Mesangial cell (primary cell): ENCODE measurements around a stretch of chr3.

- RAMPAGE, long total RNA: no peak
Measured at GRCh38 chr3:127456158-127456937, 134.2 kb downstream of the TPRA1 start.

DNA sequence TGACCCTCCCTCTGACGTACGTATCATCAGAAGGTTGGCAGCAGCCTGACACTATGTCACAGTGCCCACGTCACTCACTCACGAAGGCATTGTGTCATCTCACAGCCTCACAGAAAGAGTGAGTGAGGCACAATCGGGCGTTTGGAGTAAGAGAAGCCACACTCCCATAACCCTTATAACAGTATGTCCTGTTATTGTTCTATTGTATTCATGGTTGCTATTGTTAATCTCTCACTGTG is 65.0 kb downstream of the TPRA1 start:
- RAMPAGE, long total RNA: no peak

DNA sequence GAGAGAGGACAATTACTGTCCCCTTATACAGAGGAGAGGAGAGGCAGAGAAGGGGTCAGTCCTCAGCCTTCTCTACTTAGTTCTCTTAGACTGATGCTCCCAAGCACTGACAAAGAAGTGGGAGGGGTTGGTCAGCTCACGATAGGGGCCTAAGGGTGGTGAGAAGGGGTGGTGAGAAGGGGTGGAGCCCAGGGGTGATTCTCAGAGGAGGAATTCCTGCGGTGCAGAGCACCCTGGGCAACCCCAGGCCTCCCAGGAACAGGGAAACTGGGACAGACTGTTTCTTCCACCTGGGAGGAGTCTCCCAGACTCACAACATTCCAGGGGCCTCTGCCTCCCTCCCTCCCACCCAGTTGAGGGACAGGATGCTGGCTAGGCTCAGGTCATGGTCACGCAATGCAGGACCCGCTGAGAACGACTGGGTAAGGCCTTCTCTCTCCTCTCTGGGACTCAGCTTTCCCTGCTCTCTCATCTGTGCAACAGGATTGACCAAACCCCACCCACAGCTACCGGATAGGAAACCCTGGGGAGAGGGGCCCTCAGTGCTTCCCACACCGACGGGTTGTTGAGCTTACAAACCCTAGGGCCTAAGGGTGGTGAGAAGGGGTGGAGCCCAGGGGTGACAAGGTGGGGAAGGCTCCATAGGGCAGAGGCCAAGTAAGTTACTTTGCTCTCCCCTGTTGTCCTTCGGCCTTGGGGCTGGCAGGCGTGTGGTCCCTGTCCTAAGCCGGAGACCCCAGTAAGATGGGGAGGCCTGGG is 1.5 kb downstream of the TPRA1 start:
- RAMPAGE, long total RNA: no peak

DNA sequence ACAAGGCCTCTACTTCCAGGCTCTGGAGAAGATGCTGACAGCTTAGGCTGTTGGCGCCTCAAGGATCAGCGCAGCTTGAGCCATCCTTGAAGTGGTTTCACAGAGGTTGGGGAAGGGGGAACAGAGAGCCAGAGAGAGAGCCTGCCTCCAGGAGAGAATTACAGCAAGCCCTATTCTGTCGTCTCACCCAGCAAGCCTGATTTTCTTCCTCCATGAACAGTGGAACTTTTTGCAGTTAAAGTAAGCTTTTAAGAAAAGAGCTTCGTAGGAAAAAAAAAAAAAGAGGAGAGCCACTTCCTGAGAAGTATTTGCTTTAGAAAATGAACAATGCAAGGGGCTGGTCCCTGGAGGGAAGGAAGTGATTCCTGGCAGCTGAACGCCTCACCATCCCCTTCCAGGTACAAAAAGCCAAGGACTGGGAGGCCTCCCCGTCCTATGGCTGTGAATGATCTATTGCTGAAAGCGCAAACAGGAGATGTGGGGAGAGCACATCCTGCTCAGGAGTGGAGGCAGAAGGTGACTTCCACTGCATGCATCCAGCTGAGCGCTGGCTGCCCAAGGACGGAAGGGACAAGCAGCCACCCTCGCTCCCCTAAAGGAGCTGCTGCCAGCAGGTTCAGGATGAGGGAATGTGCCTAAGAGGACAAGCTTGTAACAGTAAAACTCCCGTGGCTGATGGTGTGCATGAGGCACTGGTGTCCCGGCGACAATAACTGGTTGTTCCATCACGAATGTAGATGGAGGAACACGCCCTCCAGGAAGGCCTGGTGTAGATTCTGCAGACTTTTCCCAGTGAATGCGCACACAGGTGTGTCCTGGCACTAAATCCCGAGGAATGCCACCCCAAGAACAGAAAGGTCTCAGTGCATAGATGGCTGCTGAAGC is 41.3 kb downstream of the ABTB1 start:
- RAMPAGE, long total RNA: no peak

DNA sequence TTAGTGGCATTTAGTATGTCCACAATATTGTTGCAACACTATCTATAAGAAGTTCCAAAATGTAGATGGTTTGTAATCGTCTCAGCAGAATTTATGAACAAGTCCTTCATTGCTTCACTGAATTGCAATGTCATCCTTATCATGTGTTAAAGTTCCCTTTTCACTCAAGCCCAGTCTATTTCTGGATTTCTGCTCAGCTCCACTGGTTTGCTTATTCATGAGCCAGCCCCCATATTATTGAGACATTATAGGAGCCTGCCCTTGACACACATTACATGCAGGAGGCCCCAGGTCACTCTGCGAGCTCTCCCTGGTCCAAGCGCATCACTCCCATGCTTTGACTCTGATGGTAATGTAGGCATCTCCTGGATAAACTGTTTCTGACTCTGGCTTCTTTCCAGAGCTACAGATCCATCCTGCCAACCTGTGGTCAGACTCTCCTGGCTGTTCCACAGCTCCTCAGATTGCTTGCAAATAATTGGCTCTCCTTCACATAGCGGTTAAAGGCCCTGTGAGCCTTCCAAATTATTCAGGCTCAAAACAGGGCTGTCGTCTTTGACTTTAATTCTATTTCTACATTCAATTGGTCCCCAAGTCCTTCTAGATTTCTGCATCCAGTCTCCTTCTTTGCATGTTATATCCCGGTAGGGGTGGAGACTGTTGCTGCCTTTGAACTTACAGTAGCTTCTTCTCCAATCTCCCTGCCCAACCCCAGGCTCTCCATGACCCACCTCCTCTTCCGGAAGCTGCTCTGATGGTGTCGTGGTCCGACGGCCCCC is 57.0 kb downstream of the ABTB1 start:
- RAMPAGE, long total RNA: no peak

DNA sequence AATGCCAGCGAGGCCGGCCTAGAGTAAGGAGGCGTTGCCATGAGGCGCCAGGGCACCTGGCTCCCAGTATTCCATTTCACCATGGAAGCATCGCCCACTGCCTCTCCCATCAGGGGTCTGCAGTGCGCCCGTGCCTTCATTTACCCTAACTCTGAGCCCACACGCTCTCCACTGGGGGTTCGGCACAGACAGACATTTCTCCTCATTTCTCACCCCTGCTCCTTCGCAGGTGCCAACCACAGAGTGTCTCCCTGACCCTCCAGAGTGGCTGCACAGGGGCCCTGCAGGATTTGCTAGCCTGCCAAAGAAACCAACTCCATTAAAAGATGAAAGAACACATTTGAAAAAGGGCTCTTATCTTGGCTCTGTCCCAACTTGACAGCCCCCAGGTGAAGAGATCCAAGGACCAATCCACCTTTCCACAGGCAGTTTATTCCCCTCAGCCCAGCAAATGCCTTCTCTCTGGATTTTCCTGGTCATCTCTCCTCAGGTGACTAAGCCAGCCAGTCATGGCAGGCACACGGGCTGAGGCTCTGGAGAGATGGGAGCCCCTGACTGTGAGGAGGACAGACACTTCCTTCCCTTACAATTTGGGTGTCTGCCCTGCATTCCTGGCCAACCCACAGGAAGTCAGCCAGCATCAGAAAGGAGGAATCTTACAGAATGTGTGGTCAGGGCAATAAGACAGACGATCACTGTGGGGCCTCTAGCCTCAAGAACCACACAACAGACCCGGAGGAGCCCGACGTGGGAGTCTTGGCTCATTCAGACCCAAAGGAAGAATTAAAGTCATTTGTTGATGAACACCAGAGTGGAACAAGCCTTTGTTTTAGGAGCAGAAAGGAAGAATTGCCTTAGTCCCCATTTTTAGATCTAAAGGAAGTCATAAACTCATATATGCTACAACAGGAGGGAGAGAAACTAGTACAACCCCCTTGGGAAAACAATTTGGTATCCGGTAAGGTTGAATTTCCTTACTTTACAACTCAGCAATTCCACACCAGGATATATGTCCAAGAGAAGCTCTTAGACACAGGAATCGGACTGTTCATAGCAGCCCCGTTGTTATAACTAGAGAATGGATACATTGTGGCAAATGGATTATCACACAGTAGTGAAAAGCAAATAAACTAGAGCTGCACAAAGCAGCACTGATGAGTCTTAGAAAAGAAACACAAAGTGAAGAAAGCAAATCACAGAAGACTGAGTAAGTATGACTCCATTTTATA is 62.0 kb downstream of the ABTB1 start:
- RAMPAGE, long total RNA: no peak

DNA sequence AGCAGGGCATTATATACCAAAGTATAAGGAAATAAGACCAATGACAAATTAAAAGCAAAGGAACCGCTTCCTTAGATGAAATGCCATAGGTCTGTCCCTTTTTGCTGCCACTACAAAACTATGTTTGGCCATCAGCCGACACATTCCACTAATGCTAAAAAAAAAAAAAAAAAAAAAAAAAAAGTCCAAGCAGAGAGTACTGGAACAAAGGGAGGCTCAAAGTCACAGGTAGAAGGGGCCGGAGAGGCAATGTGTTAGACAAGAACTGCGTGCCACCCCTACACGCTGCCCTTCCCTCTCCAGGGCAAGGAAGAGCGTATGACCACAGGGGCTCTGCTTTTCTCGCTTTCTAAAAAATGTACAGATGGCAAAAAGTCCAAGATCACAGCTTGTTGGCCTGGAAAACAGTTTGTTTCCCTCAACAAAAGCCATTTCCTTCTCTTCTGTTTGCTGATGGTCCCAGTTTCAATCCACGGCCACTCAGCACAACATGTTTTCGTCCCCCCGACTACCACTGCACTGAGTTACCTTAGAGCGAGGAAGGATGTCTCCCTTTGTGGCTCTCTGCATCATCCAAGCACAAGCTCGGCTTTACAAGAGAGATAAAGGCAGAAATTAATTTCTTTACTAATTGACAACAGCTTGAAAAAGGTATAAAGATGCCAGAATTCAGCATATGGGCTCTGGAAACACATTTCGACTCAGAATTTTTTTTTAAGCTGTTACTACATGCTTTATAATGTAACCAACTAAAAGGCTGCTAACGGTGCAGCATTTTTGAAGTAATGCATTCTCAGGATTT is 70.9 kb downstream of the ABTB1 start:
- RAMPAGE, long total RNA: no peak

DNA sequence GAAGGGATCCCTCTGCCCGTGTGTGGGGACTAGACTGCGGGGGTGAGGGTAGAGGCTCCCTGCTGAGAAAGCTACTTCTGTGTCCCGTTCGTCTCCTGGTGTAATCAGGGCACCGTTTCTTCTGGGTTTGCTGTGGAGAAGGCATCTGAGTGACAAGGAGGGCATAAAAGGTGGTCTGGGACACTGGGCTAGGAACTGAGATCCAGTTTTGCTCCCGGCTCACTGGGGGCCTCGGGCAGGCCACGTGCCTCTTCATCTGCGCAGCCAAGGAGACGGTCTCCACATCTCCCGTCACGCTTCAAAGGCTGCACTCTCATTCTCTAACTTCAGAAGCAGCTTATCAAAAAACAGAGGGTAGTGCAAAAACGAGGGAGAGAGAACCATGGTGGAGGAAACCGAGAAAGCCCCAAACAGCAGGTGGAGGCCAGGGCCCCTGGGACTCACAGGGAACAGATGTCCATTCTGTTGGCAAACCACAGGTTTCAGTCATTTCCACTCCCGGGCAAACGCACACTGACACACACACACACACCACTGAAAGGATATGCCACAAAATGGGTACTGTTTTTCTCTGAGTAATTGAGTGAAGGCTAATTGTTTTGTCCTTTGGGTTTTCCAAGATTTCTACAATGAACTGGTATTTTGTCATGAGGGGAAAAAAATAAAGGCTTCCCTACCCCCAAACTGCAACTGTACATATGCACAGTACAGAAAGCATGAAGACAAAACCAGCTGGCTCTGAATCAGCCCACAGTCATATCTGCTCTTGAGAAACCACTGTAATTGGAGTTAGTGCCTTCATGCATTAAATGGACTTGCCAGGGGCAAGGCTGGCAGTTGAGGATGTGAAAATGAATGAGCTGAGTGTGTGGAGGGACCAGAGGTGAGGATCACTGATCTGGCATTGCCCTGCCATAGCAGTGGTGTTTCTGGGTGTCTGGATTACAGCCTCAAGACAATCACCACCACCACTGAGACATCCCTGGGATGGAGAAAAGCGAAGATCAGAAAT is 71.9 kb downstream of the MGLL start:
- RAMPAGE, long total RNA: no peak

DNA sequence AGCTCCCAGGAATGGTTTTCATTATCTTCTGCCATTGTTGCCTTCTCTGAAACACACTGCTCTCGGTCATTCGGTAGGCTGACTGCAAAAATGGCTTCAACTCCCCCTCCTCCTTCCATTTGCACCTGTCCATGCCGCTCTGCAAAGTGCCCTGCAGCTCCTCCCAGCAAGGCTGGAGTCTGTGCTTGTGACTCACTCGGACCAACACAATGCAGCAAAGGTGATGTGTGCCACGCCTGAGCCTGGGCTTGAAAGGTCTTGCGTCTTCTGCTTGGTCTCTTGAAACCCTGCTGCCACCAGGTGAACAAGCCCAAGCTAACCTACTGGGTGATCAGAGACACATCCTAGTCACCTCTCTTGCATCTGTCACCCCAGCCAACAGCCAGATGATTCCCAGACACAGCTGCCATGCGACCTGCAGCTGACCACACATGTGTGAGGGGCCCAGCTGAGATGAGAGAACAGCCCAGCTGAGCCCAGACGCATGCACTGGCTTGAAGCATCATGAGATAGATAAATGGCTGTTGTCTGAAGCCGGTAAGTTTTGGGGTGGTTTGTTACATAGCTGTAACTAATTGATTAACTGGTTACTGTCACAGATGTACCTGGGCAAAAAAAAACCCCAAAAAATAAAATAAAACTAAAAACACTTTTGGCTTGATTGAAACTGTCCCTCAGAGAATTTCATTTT is 71.0 kb downstream of the MGLL start:
- RAMPAGE, long total RNA: no peak

GRCh38 chr3:127773791-127774354 is 48.4 kb downstream of the MGLL start:
- RAMPAGE, long total RNA: no peak

DNA sequence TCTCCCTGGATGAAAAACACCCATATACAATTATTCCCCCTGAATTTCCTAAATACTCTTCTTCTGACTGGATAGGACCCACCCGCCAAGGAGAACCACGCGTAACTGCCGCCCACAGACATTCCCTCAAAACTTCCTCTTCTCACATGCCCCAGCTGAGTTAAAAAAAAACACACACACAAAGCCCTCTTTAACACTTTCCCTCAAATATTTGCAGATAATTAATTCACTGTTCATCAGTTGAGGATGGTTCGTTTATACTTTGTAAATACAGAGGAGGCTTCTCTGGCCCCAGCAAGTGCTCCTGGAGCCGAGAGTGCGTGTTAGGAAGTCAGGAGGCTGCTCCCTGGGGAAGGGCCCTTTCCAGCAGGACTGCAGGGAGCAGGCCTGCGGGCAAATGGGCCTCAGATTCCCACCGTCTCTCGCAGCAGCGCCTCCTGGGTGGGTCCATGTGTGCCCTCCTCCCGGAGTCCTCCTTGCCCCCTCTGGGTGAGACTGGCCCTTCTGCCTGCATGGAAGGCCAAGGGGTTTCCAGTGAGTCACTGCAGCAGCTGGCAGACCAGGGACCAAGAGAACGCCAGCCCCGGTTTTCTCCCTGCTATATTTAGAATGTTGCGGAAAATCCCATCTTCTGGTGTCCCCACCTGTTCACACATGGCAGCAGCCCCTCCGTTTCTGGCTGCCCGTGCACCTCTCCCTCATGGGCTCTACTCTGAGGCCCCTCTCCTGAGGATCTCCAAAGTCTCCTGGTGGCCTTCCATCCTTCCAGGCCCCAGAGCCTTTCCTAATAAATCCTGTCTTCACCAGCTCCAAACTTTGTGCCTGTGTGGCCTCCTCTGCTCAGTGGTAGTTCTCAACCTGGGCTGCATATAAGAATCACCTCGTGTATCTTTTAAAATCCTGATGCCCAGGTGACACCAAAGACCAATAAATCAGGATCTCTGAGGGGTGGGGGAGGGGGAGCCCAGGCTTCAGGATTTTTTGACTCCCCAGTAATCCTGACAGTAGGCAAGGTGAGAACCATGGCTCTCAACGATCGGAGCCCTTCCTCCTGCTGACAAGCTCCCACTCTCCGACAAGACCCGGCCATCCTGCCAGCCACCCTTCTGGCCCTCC is 46.5 kb downstream of the MGLL start:
- RAMPAGE, long total RNA: no peak

DNA sequence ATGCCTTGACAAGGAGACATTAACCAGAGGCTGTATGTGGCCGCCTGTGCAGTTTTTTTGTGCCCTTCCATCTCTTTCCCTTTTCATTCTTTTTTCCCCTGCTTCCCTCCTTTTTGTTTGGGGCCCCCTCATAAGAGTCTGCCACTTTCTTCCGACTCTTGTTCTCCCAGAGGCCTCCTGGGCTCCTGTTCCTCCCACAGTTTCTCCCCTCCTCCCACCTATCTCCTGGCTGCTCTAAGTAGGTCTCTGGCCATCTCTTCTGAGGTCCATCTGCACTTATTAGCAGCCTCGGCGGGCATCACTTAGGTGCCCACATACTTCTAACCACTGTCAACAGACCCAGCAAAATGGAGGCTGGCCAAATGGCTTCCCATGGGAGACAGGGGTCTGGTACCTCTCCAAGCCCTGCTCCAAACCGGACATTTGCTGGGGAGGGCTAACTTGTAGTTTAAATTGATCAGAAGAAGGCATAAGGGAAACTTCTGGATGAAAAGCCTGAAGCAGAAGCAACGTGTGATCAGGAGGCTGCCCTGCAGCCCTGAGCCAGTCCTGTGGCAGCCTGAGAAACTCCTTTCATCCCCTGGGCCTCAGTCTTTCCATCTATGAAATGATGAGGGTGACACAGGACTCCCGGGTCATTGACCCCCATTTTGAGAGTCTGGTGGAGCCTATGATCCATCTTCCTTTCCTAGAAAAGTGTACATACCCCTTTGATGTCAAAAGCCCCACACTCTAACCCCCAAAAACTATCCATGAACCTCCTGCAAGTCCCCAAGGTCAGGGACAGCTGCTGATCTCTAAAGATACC is 9.0 kb downstream of the MGLL start:
- RAMPAGE, long total RNA: no peak

GRCh38 chr3:128035959-128036487 is 16.2 kb upstream of the SEC61A1 start:
- RAMPAGE, long total RNA: no peak

DNA sequence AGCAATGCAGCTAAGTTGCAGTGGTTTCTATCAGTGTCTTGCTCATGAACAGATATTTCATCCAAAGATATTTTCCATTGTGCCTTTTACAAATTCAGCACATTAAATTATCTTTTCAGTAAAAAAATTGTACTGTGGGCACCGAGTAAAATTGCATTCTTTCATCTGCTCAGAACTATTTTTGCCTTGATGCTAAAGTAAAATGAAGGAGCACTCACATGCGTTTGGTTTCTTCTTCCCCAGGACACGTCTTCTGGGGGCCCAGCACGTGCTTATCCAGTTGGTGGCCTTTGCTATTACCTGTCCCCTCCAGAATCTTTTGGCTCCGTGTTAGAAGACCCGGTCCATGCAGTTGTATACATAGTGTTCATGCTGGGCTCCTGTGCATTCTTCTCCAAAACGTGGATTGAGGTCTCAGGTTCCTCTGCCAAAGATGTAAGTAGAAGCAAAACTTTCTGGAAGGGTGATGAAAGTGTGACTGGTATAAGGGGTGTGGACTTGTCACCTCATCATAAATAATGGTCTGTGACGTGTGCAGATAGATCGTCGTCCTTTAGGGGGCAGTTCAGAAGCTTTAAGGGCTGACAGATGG is 15.0 kb downstream of the SEC61A1 start:
- RAMPAGE, long total RNA: no peak

DNA sequence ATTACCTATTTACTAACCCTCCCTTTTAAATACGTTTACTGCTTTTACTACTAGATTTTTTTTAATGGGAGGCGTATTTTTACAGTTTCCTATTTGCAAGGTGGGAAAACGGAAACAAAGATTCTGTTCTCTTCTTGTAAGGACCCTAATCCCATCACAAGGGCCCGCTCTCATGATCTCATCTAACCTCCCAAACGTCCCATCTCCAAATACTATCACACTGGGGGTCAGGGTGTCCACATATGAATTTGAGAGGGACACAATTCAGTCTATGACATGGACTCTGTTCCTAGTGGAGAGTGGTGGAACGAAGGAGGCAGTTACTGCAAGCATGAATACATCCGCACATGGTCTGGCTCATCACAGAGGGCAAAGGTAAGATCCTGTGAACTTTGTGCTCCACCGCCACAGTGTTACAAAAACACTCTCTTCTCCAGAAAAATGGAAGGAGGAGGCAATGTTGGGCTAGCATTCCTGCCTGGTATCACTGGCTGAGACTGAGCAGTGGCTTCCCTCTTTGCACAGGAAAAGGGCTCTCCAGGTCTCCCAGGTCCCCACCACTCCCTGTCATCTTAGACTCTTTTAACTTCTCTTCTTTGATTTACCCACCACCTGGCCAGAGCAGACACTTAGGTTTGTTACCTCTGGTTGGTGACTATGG is 1.6 kb upstream of the EEFSEC start:
- RAMPAGE, long total RNA: no peak

- RAMPAGE, long total RNA: no peak
Measured at GRCh38 chr3:128207962-128208432, 54.7 kb downstream of the EEFSEC start.

- RAMPAGE, long total RNA: no peak
Measured at GRCh38 chr3:128323452-128324160, 143.1 kb downstream of the DNAJB8 start.

DNA sequence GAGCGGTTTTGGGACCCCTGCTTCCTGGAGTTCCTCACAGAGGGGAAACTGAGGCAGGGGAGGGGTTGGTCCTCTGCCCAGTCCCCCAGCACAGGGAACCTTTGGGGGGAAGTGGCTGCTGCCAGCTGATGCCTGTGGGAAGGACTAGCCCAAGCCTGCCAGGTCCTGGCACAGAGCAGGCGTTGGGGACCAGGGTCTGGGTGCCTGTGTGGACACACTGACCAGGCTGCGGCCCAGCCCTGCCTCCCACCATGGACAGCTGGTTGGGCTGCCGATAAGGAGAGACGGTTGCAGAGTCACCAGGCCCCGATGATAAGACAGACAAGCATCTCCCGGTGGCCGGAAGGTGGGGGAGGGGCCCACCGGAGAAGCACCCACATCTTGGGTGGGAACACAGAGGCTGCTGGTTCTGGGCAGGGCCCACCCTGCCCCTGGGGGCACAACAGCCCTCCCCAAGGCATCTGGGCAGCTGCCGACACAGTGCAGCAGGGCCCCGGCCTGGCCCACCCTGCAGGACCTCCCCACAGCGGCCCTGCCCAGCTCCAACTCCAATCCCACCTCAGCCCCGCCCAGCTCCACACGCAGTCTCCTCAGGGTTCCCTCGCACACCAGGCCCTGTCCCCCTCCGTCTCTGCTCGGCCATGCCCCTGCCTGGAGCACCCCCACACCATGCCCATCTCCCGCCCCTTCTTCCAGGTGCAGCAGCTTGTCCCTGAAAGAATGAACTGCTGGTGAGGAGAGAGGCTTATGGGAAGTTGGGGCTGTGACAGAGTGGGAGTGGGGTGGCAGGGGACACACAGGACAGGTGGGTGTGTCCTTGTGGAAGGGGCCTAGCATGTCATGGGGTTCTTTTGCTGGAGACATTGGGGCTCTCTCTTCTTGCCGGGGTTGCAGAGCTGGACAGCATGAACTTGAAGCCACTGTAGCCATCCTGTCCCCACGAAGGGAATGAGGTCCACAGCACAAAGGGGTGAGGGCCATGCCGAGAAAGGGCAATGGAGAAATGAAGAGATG is 50.6 kb downstream of the DNAJB8 start:
- RAMPAGE, long total RNA: no peak

GRCh38 chr3:128485671-128486418 is 7.2 kb downstream of the GATA2 start:
- RAMPAGE, long total RNA: no peak

- RAMPAGE, long total RNA: no peak
Measured at GRCh38 chr3:128618455-128618850, 32.2 kb downstream of the RPN1 start.